Colon Carcinoma Metastatic in the Brain (tissue), 2 donors: ENCODE measurements around a stretch of chr2.

DNA sequence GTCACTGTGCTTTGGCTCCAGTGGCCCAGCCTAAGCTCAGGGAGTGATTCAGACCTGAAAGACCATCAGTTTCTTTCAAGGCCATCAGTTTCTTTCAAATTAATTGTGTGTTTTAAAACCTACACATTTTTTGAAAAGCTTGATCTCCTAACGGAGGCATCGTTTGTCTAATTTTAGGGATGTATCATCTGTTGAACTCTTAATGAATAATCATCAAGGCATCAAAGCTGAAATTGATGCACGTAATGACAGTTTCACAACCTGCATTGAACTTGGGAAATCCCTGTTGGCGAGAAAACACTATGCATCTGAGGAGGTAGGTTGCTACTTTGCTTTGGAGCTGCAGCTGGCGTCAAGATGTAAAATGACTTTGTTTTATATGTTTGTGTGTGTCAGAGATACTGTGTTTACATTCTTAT, 68.6 kb upstream of the EML6 start:
- PRO-cap, 2 experiments, result no peak in any of the 2 experiments

GRCh38 chr2:54657560-54658065, 65.8 kb upstream of the EML6 start:
- PRO-cap, 2 experiments, result no peak in any of the 2 experiments

DNA sequence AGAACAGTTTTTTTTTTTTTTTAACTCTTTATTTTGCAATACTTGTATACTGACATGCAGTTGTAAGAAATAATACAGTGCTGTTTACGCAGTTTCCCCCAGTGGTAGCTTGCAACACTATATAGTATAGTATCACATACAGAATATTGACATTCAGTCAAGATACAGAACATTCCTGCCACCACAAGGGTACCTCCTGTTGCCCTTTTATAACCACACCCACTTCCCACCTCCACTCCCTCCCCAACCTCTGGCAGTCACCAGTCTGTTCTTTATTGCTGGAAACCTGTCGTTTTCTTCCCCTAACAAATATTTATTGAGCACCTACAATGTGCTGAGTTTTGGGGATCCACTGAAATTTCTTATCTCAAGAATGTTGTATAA, 51.6 kb upstream of the EML6 start:
- PRO-cap, 2 experiments, result no peak in any of the 2 experiments

DNA sequence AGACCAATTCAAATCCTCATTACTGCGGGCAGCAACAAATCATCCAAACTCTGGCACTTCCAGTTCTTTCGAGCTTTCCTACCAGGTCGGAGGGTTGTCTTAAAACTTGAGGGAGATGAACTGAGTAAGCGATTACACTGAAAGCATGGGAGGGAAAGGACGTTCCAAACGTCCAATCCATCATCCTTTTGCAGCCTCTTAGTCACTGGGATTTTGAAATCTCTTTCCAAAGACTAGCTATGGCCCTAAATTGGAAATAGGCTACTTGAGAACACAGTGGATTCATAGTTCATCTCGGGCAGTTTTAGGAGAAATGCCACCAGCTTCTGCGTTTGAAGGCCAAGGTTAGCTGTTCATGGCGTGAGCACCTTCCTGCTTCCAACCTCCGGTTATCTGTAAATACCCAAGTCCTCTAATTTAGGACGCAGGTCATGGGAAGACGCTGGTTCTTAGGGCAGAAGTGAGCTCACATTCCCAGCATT, 861 bp upstream of the EML6 start:
- PRO-cap, 2 experiments, result no peak in any of the 2 experiments

DNA sequence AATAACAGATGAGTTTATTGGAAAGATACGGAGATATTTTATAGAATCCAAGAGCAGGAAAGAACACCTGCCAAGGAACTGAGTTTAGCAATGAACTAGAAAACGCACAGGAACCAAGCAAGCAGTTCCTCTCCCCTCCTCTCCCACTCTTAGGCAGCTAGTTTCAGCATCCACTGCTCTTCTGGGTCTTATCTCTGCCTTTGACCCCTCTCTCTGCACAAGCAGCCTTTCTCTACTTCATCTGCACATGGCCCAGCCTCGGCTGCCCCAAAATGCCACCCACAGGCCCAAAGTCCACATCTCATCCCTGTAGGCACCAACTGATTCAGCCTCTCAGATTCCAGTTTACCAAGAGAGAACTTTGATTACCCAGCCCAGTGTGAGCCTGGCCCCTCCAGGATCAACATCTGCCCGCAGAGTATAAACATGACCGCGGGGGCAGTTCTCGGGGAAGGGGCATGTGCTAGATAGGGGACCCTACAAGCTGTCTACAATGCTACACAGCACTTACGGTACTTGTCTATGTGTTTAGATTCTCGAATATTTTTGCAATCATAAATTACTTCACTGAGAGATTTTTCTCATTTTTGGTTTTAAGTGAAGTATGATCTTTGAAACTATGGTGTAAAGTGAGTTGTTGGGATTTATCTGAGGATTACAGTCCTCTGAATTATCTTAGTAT, 141.7 kb downstream of the RTN4 start:
- PRO-cap, 2 experiments, result peak in 1 of 2 experiments; most common minus-strand start position 264 of the sequence (in 1)

DNA sequence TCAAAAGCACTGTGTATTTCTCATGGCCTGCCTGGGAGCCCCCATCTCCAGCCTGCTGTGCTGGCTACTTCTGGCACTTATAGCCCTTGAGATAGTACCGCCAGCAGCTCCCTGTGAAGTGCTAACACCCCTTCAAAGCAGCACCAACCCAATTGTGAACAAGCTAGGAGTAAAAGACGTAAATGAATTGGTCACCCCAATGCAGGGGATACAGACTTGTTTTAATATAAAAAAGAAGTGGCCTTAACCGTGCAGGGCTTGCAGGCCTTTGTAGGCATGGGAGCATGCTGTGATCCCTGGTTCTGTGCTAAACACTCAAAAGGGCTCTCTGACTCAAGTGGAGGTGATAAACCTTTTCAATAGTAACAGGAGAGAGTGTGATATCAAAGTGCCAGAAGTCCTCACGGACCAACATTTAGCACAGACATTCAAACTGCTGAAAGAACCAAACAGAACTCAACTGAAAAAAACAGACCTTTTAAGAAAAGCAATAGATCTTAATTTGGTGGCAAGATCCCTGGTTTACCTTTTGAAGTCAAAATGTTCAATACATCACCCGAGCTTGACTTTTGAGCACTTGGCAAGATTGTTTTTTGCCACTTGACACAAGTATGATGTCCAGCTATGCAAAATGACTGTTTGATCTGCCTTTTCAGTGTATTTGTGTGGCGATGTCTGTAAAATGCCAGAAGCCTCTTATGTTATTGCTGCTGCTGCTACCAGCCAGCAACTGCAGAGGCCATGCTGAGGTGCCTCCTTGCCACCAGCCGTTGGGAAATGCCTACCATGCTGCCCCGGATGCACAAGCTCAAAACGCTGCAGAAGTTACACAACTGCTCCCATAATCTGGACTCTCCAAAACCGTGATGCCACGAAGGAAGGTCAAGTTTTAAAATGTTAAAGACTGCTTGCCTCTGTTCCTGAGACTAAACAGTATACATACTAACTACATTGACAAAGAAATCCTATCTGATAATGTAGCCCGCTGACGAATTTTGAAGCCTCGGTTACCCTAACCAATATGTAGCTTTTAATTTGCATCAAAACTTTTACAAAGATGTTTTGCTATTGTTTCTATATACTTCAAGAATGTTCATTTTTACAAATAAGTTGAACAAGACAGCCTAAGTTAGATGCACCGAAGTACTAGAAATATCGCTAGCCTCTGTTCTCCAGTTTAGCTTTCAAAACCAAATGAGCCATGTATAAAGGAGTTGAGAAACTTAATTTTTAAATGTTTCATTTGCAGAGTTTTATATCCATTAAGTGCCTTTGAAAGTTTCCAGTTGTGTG, 80.4 kb downstream of the RTN4 start:
- PRO-cap, 2 experiments, result no peak in any of the 2 experiments

DNA sequence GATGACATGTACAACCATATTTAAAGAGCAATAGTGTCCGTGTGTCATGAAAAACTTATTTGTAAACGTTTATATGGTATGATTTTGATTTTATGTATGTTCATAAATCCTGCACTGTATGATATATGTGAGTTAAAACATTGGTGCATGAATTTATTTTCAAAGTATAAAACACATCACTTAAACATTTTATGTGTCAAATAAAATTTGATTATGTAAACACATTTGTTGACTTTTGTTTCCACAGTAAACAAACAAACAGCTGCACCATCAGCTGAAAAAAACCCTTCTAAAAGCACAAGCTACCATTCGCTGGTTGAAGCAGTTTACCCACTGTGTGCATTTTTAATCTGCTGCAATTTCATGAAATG, 78.5 kb downstream of the RTN4 start:
- PRO-cap, 2 experiments, result no peak in any of the 2 experiments

DNA sequence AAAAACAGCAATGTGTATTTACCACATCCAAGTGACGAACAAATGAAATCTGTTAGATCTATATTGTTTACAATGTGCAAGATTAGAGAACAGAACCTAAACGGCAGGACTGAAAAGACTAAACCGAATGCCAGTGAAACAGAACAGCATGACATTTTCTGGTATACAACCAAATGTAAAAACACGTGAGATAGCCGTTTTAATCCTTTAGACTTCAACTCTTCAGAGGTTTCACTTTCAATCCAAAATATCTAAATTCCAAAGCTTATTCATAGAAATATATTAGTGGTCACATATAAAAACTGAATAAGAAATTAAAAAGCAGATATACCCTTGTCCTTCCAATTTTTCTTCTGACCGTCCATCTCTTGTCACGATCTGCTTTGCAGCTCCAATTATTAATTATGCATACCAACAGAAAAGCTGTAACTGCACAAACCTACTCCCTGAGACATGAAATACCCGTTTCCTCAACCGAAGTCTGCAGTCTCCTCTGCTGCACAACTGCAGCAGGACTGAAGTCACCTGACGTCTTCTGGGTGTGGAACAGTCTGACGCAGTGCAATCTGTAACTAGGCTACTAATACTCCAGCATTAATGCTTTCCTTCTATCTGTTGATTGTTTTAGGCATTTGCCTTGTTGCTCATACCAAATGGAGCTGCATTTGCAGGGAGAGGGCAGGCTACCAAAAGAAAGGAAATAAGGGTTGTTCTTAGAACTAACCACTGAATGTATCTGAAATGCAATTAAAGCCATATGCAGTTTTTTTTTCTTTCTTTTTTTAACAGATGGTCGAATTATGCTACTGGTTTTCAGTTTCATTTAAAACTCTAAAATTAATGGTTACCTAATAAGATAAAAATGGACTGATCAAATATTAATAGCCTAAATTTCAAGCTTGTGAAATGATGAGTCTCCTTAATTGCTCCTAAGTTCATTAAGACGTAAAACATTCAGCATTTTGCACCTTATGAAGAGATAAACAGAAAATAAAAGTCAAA, 40.2 kb downstream of the RTN4 start:
- PRO-cap, 2 experiments, result peak in 1 of 2 experiments; most common minus-strand start position 506 of the sequence (in 1)

- PRO-cap, 2 experiments, result no peak in any of the 2 experiments
Observed at GRCh38 chr2:55047690-55048434, 2.4 kb downstream of the RTN4 start.

GRCh38 chr2:55137579-55138151, 87.4 kb upstream of the RTN4 start:
- PRO-cap, 2 experiments, result no peak in any of the 2 experiments

DNA sequence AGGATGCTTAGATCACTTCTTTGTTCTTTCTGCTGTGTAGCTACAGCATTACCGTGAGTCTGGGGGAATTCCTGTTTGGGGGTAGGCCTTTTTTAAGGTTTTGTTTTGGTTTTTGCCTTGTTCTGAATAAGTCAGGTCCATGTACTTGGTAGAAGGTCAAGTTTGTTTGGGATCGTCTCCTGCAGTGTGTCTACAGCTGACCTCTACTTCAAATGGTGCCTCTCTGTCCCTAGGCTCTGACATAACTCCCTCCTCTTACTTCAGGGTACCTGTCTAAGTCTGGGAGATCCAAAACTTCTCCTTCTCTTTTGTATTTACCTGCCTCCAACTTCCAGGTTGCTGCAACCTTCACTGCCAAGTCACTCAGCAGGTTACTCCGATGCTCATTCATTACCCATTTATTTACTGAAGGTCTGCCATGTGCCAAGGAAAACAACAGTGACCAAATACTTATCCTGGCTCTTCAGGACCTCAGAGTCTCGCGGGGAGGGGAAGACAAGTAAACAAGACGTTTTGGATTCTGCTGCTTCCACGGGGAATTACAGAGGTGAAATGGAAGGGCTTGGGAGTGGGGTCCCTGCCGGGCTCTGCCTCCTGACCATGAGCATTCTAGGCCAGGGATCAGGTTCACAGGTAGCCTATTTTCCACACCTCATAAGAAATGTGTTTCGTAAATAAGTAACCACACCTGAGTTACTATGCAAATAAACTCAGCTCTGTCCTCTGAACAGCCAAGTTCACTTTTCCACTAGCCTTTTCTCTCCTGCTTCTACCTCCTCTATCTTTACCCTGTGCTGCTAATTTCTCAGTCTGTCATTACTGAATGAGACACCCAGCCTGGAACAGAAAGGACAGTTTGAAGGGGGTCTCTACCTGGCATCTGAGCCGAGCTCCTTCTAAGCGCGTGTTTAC, 68.2 kb downstream of the CLHC1 start:
- PRO-cap, 2 experiments, result no peak in any of the 2 experiments

DNA sequence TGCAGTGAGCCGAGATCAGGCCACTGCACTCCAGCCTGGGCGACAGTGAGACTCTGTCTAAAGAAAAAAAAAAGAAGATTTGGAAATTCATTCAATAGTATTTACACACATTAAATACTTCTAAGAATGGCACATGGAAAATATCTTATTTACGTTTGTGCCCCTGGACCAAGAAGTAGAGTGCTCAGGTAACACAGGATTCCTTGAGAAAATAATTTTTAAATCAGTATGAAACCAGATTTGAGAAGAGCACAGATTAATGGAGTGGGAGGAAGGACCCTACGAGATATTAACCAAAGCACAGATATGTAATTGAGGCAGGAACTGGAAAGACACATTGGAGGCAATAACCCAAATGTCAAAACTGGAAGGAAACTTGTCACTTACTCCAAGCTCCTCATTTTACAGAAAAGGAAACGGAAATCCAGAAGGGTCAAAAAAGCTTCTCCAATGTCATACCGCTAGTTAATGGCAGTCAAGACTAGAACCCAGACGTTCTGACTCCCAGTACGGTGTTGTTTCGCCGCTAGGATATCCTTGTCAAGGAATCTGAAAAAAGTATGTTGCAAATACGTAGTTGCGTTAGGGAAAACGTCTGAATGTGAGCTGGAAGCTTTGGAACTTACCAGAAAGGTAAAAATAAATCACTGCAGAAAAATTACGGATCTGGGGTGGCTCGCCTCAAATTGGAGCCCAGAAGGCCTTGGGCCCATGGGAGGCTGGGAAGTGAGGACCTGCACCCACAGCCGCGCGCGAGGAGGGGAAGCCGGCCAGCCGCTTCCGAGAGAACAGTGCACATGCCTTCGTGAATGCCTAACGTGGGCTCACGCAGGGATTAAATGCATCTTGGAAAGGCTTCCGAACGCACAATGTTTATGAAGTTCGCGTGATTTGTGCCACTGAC, 588 bp downstream of the MTIF2 start:
- PRO-cap, 2 experiments, result peak in 1 of 2 experiments; most common plus-strand start position 464 of the sequence (in 1)

GRCh38 chr2:55343457-55344020, 74.5 kb upstream of the MTIF2 start:
- PRO-cap, 2 experiments, result no peak in any of the 2 experiments

- PRO-cap, 2 experiments, result no peak in any of the 2 experiments
Observed at GRCh38 chr2:55420957-55421234, 1.2 kb upstream of the CCDC88A start.

DNA sequence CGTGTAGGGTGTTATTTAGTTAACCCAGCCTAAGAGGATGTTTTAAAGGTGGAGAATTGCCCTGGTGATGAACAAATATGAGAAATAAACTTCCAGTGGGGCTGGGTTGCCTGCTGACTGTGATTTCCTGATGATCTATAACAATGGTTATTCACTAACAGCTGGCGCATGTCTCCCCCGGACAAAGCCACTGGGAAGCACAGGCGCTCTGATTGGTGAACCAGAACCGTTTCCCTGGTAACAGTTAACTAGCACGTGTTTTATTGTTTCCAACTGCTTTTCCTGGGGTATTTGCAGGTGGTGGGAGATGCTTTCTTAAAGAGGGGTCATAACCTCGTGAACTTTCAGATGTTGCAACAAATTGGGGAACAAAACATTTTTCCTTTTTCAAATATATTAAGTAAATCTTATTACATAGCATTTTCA, 85.5 kb upstream of the EFEMP1 start:
- PRO-cap, 2 experiments, result no peak in any of the 2 experiments

- PRO-cap, 2 experiments, result no peak in any of the 2 experiments
Observed at GRCh38 chr2:56117699-56118298, 66.0 kb upstream of the CCDC85A start.

DNA sequence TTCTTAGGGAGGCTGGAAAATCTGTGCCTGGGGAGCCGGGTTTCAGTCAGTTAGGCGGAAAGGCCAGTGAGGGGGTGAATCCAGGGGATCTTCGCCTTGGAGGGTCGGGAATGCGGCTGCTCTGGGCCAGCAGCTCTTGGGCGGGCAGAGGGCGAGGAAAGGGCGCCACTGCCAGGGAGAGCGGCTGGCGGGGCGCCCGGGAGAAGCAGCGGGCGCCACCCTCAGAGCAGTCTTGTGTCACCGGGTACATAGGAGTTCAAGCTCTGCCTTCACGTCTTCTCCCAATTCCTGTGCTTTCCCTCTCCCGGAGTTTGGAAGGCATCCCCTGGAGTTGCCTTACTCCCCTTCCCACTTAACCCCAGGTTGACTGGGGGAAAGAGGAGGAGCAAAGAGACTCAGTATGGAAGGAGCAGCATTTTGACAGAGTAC, 1.4 kb downstream of the CCDC85A start:
- PRO-cap, 2 experiments, result no peak in any of the 2 experiments

GRCh38 chr2:58427581-58428094, 186.5 kb upstream of the FANCL start:
- PRO-cap, 2 experiments, result no peak in any of the 2 experiments

- PRO-cap, 2 experiments, result no peak in any of the 2 experiments
Observed at GRCh38 chr2:58539952-58540444, 298.9 kb upstream of the FANCL start.

- PRO-cap, 2 experiments, result no peak in any of the 2 experiments
Observed at GRCh38 chr2:58950742-58951131, 709.6 kb upstream of the FANCL start.